Vein endothelial cell (primary cell): ENCODE measurements around a stretch of chr4.

DNA sequence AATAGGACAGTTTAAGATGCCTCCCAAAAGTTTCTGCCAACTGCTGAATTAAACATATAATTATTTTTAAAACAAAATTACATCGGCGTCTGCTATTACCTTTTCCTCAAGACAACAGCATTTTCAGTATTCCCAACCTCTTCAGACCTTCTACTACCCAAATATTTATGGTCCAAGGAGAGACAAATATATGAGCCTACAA, 19.0 kb upstream of the CDKL2 start:
- CAGE, long polyA plus RNA = no peak

DNA sequence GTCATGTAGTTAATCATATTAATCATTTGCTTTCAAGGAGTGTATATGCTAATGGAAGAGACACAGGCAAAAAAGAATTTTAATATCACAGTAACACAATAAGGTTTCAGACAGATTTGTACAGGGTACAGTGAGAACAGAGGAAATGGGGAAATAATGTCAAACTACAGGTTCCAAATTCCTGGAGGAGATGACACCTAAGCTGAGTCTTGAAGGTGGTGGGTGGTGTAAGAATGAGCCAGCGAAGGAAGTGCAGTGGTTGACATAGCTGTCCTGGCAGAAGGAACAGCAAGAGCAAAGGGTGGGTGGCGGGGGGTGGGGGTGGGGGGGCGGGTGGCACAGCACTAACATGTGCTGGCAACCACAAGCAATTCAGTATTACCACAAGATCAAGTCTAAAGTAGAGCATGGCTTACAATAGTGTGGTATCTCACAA, 13.1 kb upstream of the G3BP2 start:
- CAGE, long polyA plus RNA = no peak

DNA sequence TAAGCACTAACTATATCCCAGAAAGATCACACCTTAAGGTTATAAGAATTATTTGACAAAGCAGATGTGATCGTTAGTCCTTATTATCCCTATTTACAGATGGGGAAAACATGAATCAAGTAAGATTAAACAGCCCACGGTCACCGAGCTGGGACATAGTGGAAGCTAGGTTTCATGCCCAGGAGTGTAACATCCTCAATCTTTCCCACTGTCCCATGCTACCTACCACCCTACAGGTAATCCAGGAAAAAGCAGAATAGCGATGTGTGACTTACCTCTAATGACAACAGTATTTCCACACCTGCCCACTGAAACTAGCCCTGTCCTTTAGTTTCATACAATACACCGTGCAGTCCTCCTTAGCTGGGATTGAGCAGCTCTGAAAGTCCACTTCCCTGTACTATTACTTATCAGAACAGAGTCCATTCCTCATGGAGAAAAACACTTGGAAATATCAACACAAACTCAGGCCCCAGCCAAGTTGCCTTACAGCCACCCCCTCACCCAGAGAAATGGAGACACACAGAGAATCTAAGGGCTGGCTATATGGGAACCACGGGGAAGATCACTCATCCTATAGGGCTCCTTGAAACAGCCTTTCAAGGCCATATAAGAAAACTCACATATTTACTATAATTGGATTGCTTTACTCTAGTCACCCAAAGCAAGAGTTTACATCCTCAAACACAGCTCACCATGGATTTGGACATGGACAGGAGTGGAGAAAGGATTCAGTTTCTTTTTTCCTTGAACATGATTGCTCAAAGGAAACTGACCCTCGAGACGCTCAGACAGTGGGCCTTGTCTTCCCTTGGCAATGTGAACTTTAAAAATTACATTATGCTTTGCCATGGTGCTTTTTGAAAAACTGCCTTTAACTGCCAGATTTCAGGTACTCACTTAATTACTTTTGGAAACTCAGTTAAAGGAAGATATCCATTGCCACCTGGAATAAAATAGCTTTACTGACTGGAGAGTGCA, 1.8 kb downstream of the SCARB2 start:
- CAGE, long polyA plus RNA = no peak

DNA sequence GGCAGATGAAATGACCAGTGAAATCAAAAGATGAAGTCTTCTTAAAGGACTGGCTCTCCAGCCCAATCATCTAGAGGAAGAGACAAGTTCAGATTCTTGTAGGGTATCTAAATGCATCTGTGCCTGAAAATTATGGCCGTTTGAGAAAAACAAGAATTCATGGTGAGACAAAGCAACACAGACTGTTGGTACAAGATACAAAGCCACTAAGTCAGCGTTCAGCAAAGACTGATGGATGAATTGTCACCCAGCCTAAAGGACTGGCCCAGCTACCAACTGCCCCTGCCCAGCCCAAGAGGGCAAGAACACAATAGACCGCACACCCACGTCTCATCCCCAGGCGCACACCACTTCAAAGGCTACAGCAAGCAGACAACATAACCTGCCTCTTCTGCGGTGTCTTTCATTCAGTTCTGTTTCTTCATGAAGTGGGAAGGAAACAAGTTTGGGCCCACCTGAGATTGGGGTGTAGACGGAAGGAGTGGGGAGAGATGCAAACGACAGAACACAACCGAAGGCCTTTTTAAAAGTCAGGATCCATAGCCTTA, 882 bp downstream of the SCARB2 start:
- CAGE, long polyA plus RNA = no peak

DNA sequence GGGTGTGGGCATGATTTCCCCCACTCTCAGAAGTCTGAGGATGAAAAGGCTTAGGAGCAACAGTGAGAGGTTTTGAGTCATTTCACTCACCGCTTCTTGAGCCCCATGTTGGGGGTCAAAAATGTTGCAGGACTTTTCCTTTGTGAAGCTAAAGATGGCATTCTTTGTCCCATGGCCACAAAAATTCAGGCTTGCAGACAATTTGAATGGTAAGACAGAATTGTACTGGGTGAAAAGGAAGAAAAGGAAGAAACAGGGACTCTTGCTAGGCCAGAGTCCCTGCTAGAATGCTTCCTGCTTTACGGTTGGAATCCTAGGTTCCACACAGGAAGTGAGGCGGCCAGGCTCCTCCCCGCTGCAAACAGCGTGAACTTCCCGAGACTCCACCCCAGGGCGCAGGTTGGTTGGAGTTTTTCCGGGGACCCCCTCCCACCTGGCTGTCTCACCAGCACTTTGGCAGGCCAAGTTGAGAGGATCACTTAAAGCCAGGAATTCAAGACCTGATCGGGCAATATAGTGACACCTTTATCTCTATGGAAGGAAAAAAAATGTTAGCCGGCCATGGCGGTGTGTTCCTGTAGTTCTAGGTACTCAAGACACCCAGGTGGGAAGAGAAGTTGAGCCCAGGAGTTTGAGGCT, 17.2 kb upstream of the FAM47E start:
- CAGE, long polyA plus RNA = no peak

- CAGE, long polyA plus RNA = no peak
Observed at GRCh38 chr4:76272493-76273097, 21.1 kb downstream of the FAM47E start.

DNA sequence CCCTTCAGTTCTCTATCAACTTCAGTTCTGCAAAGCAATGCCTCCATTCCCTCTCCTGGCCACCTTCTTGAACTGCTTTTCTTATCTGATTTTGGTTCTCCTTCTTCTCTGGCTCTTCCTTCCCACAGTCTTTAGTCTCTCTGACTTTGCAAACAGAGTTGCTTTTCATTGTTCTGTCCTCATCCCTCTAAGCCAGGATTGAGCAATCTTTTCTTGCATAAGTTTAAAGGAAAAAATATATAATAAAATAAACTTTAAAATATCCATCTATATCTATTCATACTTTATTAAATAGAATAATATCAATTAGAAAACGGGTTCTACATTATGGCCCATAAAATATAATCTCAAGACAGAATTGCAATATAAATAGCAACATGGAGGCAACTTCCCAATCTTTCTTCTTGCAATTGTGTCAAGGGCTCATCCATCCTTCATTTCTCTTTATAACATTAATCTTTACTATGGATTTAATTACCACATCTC, 3.4 kb upstream of the STBD1 start:
- CAGE, long polyA plus RNA = no peak

GRCh38 chr4:76526326-76527172, 91.5 kb downstream of the SHROOM3 start:
- CAGE, long polyA plus RNA = no peak

GRCh38 chr4:76584262-76584820, 149.3 kb downstream of the SHROOM3 start:
- CAGE, long polyA plus RNA = no peak

DNA sequence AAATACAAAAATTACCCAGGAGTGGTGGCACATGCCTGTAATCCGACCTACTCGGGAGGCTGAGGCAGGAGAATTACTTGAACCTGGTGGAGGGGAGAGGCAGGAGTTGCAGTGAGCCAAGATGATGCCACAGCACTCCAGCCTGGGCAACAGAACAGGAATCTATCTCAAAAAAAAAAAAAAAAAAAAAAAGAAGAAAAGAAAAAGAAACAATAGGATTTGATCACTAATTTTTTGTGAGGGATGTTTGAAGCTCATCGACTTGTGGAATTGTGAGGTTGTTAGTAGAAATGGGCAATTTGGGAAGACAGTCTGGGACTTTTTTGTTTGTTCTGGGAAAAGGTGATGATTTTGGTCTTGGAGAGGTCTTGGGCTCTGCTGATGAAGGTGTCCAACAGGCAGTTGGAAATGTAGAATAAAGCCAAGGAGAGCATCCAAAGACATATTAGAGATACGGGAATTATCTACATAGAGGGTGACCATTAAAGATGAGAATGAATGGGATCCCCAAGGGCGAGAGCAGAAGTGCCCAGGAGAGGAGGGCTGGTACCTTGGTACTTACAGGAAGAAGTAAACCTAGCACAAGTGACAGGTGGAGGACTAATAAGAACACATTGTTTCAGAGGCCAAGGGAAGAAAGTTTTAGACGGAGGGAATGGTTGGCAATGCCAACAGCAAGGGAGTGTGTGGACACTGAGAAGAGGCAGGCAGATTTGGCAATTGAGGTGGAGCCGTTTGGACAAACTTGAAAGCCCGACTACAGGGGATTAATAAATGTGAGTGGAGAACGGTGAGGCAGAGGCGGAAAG, 185.1 kb downstream of the SHROOM3 start:
- CAGE, long polyA plus RNA = no peak

DNA sequence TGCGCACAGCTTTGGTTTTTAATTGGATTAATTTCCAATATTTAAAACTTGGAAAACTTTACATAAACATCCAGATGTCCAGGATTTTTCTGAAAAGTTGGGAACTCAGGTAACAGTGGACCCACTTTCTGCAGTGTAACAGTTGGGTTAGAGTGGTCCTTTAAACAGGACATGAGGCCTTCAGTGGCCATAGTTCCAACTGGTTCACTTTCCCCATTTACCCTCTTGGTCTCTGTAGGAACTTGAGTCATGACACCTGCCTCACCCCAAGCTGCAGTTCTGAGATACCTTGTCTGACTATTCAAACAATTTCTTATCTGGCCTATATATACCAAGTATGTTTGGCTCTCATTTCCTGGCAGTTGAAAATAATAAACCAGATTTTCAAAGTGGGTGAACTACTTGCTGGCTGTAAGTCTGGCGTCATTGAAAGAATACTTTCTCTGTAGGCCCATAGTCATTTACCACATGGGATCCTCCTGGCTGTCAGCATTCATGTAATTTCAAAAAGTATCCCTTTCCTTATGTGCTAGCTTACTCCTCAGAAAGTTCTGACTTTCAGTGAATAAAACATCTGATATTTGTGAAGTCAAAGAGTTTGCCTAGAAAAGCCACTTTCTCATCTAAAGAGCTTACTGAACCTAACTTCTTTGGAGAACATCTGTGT, 228.8 kb downstream of the SHROOM3 start:
- CAGE, long polyA plus RNA = no peak

DNA sequence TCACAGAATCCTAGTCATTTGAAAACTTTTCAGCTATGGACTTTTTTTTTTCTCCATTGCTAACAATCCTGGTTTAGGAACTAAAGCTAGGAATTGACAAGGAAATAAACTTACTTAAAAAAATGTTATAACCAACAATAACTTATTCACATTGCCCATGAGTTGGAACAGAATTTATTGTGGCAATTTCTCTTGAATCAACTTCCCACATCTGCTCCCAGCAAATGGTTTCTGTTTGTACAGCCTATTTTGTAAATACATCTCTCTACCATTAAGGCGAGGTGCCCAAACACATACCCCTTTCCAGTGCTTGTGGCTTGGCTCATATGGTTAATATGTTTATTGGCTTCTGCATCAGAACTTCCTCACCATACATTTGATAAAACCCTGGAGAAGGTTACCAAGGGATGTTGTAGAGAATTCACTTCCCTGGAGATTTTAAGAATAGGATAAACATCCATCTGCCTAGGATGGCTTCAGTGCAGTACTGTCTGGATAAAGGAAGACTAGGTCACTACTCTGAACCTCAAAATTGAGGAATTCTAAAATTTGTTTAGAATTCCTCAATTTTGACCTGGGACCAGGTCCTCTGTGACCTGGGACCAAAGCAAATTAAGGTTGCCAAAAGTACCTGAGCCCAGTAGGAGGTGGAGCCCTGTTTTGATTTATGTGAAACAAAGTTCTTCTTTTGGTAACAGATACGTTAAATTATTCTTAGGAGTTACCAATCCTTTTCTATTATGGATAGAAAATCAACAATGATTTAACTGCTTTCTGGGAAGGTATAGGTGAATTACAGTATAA, 206.9 kb downstream of the SOWAHB start:
- CAGE, long polyA plus RNA = no peak

- CAGE, long polyA plus RNA = no peak
Observed at GRCh38 chr4:76695896-76696612, 201.9 kb downstream of the SOWAHB start.

DNA sequence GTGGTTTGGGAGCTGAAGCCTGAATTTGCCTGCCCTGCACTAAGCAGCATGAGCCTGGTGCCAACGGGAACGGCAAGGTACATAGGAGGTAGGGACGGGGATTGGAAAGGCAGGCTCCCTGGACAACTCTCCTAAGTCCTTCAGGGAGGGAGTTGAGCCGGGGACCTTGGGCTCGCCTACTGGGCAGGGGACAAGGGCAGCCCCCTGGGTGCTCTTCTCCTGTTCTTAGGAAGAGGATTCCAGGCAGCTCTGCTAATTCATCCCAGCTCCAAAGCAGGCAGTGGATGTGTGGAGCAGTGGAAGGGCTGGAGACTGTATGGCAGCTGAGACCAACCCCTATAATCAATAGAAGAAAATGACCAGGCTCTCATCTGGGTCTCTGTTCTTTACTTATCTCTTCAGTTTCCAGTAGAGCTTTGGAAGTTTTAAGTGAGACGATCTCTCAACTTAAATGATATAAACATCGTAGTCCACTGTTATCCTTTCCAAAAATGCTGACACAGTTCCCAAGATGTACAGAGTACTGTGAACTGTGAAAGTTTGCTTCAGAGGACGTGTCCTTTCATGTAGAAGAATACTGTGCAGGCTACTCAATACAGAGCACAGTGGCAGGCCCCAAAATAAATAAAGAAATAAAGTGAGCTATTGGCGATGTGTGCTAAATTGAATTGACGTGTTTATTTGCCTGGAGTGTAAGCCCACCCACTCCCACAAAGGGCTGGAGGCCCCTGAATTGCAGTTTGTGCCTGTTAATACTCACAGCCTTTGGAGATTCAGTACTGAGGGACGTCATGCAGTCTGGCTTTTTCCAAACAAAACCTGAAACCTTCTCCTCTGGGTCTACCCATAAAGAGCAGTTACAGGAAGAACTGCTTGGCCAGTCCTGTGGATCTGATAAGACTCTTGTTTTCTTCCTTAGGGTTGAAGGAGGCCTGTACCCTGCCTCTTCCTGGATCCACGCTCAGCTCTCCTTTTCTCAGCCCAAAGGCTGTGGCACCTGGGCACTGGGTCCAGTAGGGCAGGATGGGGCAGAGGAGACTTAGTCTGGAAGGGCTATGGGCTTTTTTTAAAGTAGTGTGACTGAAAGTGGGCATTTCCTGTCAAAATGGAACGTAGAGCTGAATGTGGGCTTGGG, 66.2 kb downstream of the SOWAHB start:
- CAGE, long polyA plus RNA = no peak

- CAGE, long polyA plus RNA = no peak
Observed at GRCh38 chr4:76964202-76964426, 14.6 kb downstream of the SEPTIN11 start.

GRCh38 chr4:77157897-77158847, 1.2 kb downstream of the CCNG2 start:
- CAGE, long polyA plus RNA = no peak

- CAGE, long polyA plus RNA = no peak
Observed at GRCh38 chr4:77819546-77820331, 571 bp upstream of the CNOT6L start.

DNA sequence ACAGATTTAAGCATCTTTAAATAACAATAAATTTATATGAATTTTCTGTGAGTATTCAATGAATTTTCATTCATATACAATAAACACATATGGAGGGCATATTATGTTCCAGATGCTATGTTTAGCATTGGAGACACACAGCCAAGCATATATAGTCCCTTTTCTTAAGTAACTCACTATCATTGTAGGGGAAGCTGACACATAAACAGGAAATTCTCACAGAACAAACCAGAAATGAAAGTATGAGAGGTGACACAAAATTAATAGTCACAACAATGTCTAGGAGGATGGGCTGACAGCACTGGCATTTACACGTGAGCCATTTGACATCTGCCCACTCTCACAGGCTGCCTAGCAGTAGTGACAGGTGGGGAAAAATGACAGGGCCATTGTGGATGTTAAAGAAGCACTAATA, 2.6 kb upstream of the CNOT6L start:
- CAGE, long polyA plus RNA = no peak

- CAGE, long polyA plus RNA = no peak
Observed at GRCh38 chr4:78133101-78133755, 76.1 kb downstream of the FRAS1 start.

DNA sequence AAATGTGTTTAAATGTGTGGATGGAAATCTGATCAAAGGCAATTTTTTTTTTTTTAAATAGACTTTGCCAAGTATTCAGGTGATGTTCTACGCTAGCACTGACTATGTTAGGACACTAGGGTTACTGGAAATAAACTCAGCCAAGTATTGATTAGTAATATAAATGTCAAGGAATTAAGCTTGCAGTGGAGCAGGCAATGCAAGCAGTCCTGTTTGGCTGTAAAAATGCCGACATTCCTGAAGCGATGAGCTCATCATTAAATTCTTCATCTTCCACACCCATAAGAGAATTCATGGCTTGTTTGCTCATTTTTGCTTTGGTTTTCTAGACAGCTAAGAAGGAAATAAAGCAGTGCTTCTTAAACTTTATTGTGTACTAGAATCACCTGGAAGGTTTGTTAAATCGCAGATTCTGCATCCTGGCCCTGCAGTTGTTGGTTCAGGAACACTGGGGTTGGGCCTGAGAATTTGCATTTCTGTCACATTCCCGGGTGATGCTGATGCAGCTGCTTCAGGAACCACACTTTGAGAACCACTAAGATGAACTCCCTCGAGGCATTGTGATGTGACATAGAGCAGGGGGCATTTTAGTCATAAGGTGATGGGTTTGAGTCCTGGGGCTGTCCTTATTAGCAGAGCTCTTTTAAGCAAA, 17.8 kb downstream of the ANXA3 start:
- CAGE, long polyA plus RNA = no peak